Vagina (tissue), 1 donor: ENCODE measurements around the gene POSTN.

DNA sequence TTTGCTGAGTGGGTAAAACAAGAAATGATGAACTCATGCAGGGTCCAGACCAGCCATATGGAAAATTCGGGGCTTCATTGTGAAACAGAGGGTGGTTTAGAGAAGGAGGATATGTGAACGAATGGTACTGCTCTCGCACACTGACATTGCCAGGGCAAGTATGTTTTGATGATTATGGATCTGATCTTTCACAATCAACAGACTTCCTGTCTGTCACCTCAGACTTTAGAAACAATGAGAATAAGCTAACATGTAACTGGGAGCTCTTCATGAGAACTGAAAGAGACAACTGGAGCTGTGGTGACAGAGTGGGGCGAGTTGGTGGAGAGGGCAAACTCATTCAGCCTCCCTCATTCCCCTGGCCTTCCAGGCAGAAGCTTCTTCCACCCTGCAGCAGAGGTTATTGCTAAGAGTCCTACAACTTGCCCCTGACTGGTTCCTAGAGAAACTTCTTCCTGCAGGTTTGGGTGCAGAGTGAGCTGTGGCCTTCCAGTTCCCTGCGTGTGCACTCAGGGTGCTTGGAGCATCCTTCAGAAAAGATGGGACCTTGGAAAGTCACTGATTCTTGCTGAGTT is 73.9 kb upstream of the RFC3 start:
- PRO-cap = no peak
- RAMPAGE, long total RNA = no peak

DNA sequence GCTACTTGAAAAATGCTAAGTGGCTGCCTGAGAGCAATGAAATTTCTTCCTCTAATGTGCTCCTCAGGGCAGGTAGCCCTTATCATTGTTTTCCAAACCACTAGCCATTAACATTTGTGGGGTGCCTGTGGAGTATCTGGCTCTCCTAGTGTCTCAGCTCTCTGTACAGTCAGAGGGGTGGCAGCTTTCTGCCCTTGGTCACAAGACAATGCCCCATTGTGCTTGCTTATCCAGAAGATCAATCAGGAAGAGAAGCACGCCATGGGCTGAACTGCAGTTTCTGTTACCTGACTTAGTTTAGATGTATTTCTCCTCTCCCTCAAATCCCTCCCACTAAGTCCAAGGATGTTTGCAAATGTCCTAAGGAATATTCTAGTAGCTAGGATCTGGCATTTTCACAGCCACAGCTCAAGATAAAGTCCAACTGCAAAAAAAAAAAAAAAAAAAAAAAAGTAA is 119.8 kb downstream of the RFC3 start:
- PRO-cap = no peak
- RAMPAGE, long total RNA = no peak

DNA sequence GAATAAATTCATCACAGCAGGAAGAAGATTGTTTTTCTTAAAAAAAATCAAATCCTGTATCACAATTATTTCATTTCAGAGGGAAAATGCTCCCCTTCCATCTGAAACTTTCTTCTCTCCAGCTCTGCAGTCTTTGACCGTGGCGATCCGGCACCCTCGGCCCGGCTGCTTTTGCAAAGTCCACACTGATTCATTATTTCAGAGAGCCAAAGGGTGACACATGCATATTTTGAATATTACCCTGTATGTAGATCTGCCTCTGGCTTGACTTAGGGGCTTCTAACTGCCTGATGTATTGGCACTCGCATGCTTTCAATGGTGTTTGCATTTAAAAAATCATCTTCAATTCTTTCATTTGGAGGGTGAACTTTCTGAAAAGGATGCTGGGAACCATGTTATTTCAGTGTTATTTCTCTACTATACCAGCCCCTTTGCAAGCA is 222.7 kb upstream of the MAB21L1 start:
- PRO-cap = no peak
- RAMPAGE, long total RNA = no peak

GRCh38 chr13:35838787-35839621 is 292.2 kb downstream of the DCLK1 start:
- PRO-cap = no peak
- RAMPAGE, long total RNA = start-site peak on the minus strand at chr13:35838945-35839323, 40 reads

- PRO-cap = bidirectional peak, plus-strand start at chr13:36344457, minus-strand start at chr13:36344363
- RAMPAGE, long total RNA = no peak
Measured at GRCh38 chr13:36343682-36344673, 2.2 kb downstream of the SPART start.

DNA sequence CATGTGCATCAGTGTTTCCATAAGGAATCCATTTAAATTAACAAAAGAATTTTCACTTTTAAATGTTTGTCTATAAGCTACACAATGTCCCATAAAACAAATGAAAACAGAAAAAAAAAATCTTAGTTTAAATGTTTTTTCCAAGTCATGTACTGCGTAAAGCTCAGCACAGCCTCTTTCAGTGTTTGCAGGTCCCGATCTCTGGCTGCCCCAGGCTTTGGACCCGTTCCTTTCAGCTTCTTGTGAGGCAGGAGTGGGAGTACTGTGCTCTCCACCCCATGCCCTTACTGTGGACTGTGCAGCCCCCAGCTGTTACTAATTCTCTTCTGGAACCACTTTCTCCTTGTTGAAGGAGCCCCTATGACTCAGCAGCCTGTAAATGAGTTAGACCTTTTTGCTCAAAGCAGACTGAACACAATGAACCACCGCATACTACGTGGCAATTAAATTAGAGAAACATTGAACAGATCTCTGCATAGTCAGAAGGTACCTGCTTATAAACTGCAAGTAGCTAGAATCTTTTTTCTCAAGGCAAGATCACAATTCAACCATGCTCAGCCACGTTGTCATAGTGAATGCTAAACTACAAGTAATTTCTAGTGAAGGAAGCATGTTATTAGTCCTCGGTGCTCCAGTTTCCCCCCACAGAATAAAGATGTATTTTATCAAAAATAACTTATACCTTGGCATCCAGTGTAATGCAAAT is 39.0 kb downstream of the SERTM1 start:
- PRO-cap = unidirectional peak, minus-strand start at position 203 of the sequence
- RAMPAGE, long total RNA = no peak

DNA sequence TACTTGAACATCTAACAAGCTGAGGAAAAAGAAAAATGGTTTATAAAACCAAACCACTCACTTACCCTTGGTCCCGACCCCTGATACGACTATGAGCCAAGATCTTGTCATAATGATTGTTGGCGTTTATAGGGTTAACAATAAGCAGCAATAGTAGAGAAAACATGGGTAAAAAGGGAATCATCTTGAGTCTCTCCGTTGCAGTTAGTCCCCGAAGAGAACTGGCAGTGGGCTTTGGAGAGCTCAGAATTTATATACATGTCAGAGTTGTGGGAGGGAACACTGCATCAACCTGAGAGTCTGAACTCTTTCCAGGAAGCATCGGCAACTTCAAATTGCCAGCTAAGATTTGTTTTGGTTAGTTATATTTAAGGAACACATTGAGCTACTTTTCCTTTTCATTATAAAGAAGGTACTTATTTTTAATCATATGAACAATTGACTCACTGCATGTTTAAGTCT is at the start of gene POSTN:
Gene POSTN, minus strand, starts transcription at position 226 of the 462 bp plus-strand sequence.
- PRO-cap = unidirectional peak, minus-strand start at position 216 of the sequence
- RAMPAGE, long total RNA = start-site peak on the minus strand centred at position 213 of the sequence, 32 bp wide, 916 reads

GRCh38 chr13:38362073-38362817 is 12.6 kb downstream of the UFM1 start:
- PRO-cap = no peak
- RAMPAGE, long total RNA = no peak

DNA sequence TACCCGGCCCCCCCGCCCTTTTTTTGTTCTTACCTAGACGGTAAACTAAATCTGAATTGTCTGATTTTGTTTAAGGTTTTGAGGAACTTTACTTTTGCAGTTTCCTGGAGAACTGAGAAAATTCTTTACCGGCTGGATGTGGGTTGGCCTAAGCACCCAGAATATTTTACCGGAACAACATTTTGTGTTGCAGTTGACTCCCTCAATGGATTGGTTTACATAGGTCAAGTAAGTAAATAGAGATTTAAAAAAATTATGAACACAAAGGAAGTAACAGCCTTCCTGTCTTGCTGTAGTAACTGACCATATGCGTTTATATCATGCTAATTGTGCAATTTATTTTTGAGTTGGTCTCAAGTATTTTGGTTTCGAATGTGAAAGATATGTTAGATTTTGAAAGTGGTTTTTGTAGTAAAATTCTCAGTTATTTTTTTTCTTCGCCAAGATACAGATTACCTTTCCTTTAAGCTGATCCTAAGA is 845 bp downstream of the NHLRC3 start:
- PRO-cap = no peak
- RAMPAGE, long total RNA = no peak

GRCh38 chr13:39378376-39378794 is 224.6 kb downstream of the LHFPL6 start:
- PRO-cap = no peak
- RAMPAGE, long total RNA = start-site peak on the minus strand at chr13:39378431-39378457, 51 reads; start-site peak on the minus strand at chr13:39378514-39378519, 30 reads

- PRO-cap = no peak
- RAMPAGE, long total RNA = no peak
Measured at GRCh38 chr13:39489946-39490629, 112.9 kb downstream of the LHFPL6 start.

DNA sequence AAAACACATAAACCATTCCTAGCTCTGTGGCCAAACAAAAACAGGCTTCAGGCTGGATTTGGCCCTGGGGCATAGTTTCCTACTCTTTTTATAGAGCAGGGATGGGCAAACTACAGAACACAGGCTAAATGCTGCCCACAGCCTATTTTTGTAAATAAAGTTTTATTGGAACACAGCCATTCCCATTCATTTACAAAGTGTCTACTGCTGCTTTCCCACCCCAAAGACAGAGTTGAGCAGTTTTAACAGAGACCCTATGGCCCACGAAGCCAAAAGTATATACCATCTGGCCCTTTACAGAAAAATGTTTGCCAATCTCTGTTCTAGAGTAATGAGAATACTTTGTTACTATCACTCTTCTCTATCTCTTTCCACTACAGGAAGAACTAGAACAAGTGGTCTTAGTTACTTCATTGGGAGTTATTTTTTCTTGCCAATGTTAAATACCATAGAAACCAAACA is 35.3 kb downstream of the LHFPL6 start:
- PRO-cap = no peak
- RAMPAGE, long total RNA = start-site peak on the minus strand centred at position 198 of the sequence, 505 bp wide, 17 reads

- PRO-cap = no peak
- RAMPAGE, long total RNA = no peak
Measured at GRCh38 chr13:39571257-39571985, 31.6 kb downstream of the LHFPL6 start.

DNA sequence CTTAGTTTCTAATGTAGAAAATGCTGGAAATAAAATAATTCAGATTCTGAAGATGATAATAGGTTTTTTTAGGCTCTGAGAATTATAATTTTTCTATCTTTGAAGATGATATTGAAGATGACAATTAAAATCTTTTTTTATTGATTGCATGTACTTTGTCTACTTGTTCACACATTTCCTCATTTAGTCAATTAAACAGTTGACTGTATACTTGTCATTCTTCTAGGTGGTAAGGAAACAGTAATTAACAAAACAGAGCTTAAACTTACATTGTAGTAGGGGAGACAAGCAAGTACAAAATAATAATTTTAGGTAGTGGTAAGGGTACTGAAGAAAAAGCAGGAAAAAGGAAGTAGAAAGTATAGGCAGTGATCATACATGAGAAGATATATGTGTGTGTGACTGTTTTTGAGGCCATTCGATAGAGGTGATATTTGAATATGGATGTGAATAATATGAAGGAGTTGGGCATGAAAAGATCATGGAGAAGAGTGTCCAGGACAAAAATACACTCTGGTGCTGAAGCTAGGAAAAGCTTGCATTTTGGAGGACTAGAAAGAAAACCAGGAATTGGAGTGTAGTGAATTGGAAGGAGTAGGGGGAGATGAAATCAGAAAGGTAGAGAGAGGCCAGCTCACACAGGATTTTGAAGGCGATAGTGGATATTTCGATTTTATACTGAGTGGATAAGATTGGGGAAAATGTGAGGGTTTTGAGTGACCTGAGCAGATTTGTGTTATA is 40.7 kb downstream of the COG6 start:
- PRO-cap = no peak
- RAMPAGE, long total RNA = start-site peak on the plus strand centred at position 188 of the sequence, 172 bp wide, 12 reads

DNA sequence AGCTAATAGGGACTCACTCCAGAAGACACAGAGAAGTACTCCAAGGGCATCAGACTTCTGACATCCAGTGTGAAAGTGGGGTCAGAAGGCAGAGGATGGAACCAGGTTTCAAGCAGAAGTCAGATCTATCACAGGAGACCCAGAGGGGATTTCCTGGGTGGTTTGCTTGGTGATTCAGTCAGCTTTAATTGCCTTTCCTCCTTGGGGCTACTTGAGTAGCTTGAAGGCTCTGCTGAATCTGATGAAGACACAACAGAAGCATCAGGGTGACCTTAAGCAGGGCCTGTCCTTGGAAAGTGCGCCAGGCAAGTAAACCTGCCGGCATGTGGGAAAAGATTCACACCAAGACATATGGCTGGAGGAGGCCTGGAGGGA is 300.6 kb downstream of the COG6 start:
- PRO-cap = no peak
- RAMPAGE, long total RNA = no peak

DNA sequence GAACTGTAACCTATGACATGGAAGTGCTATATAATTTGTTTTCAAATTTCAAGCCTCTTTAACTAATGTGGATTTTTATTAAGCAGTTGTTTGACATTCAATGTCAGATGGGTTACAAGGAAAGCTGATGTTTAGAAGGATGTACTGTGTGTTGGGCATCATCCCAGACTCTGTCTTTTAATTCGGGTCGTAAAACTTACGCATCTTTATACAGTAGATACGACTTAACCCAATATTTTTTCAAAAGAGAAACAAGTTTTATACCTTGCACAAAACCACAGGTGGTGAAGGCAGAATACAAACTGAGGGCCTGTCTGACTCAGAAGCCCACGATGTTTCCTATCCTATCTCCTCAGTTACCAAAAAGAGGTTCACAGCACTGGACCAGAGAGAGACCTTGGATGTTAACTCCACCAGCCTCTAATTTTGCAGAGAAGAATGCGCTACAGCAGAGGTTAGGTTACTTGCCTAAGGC is 477.1 kb downstream of the FOXO1 start:
- PRO-cap = no peak
- RAMPAGE, long total RNA = no peak

DNA sequence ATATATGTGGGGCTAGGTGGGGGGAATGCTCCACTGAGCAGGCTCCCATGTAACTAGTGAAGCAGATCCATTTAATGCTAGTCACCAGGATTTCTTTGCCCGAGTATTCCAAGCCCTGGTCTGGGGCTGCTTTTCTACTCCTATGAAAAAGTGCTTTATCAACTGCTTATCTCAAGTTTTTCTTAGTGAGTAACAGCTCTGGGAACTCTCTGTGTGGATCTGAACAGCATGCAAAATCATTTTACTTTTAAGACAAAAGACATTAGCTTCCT is 475.3 kb downstream of the FOXO1 start:
- PRO-cap = no peak
- RAMPAGE, long total RNA = no peak

DNA sequence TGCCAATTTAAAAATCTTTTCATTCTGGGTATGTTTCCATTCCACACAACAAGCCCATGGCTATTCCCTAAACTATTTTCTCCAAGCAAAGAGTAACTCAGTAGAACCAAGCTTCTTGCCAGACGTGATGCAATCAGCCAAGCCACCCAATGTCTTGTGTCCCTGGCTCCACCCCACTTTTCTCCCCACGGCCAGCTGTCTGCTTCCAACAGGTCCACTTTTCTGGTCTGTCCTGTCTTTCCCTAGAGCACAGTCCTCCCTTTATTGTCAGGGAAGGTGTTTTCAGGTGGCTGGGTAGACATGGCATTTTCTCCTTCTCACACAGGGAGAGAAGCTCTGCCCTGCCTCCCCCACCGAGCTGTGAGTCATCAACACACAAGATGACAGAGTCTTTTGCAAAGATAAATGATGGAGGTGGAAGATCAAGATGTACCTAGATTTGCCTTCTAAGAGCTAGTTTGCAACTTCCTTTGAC is 394.2 kb downstream of the FOXO1 start:
- PRO-cap = no peak
- RAMPAGE, long total RNA = no peak

GRCh38 chr13:40402858-40403456 is 263.5 kb downstream of the FOXO1 start:
- PRO-cap = no peak
- RAMPAGE, long total RNA = no peak

GRCh38 chr13:40485530-40486204 is 180.8 kb downstream of the FOXO1 start:
- PRO-cap = no peak
- RAMPAGE, long total RNA = no peak